ENCODE measurements around a stretch of chr14.

DNA sequence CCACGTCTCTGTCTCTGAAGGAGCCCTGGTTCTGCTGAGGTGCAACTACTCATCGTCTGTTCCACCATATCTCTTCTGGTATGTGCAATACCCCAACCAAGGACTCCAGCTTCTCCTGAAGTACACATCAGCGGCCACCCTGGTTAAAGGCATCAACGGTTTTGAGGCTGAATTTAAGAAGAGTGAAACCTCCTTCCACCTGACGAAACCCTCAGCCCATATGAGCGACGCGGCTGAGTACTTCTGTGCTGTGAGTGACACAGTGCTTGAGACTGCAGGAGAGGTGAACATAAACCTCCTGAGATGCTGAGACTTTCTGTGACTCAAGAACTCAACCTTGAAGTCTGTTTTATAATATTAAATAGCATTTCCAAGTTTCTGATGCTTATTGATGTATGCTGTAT lies 221.2 kb upstream of the OR4E1 start:
- PRO-cap = no peak

- PRO-cap = no peak
Observed at GRCh38 chr14:22118453-22118856, 444.8 kb upstream of the OR4E1 start.

DNA sequence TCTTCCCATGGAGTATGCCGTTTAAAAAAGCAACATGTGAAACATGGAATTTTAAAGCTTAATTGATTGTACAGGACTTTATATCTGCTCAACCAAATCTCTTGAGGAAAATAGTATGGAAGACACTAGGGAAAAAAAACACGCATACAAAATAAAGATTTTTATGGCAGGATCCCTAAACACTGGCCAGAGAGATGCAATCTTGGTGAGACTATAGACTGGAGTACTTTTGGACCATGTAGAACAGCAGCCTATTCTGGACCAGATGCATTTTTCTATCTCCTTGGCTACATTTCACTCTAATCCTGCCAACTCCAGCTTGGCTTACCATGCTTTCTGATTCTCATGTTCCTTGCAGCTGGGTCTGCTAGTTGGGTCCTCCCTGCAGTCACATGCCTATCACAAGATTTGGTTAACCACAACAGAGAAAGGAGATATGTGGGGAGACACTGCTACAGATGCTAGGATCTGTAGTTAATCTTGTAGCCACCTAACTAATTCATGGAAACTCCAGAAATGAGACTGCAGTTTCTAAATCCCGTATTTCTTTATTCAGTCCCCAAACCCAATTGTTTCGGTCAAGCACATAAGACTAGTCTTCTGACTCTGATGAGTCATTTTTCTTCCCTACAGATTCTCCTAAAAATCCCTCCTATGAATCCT lies 410.8 kb downstream of the DAD1 start:
- PRO-cap = no peak

GRCh38 chr14:22226490-22226839 lies 362.6 kb downstream of the DAD1 start:
- PRO-cap = no peak

DNA sequence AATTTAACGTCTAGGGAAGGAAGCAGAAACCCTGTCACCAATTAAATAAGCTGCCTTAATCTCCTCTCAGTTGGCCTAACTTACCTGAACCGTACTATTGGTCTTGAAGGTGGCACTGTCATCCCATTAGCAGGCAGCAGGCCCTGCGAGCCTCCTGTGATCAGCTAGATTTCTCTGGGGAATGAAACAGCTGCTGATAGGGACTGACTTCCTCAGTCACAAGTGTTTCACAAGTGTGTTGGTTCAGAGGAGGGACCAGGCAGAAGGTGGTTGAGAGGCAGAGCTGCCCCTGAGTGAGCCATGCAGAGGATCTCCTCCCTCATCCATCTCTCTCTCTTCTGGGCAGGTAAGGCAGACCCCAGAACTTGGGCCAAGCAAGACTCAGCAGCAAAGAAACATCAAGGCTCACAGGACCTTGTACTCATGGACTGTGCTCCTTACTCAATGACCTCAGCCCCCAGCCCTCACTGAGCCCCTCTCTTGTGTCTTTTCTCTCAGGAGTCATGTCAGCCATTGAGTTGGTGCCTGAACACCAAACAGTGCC lies 166.7 kb downstream of the DAD1 start:
- PRO-cap = no peak

DNA sequence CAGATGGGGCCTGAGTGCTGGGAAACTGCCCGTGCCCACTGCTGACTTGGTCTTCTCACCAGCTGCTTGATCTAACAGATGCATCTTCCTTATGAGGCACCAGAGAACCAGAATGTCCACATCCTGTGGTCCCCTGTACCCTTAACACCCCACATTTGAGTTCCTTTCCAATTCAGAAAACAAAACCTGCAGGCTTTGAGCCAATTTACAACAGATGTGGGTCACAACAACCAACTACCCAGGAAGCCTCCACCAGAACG lies 153.9 kb downstream of the DAD1 start:
- PRO-cap = no peak

- PRO-cap = no peak
Observed at GRCh38 chr14:22481556-22482530, 107.2 kb downstream of the DAD1 start.

DNA sequence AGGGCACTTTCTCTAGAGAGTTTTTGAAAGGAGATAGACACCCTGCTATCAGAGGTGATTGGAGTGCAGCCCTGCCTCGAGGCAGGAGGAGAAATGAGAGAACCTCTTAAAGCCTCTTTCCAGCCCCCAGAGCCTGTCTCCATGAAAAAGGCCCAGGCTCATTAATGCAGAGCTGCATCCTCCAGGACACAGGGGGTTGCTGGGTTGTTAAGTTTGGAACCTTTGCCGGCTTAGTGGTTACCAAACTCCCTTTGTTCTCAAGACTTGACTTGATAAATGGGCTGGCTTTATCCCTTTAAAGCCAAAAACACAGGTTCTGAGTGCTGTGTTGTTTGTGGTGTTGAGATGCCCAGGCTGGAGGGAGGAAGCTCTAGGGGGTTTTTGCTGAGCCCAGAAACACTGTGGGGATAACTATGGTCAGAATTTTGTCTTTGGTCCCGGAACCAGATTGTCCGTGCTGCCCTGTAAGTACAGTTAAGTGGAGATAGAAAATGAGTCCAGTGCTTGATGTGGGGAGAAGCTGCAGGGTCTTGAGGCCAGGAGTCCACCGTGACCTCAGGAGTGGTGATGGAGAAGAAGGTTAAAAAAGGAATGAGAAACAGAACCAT lies 70.9 kb downstream of the DAD1 start:
- PRO-cap = no peak

- PRO-cap = no peak
Observed at GRCh38 chr14:22523988-22525120, 64.7 kb downstream of the DAD1 start.

DNA sequence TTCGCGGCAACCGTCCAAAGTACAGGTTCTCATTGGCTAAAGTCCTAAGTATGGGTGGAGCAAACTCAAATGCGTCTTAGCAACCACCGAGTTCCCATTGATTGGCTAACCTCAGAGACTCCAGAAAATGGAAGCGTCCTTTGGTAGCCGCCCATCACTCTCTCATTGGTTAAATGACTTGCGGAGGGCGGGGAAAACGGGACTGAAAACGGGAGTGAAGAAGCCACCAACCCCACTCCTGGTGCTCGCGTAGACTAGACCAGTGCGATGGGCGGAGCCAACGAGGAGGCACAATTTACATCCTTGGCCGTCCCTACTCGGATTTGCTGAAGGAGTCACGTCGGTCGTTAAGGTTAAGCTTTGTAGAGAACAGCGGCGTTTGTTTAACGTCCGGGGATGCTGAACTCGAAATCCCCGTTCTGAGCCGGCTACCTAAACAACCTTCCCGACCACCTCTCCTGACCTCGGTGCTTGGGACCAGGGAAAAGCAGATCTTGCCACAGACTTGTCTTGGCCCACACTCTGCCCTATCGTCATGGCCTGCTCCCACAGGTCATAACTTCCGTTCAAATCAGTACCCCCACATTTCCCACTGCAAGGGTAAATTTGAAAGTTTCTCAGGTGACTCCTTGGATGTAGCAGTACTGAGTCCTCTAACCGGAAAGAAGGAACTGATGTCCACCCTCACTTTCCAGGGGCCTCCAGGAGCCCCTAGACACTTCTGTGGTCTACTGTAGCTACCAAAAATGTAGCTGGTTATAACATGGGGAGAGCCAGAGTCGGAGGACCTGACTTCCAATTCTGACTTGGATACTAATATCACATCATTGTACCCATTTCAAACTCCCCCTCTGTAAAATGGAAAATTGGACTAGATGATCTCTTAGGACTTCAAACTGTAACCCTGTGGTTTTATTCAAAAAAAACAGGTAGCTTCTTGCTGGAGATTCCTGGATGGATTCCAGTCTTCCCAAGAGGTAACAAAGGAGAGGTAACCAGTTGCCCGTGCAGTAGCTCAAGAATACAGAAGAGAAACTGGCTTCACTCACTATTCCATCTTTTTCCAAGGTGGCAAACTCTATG lies 614 bp upstream of the RBM23 start:
- PRO-cap = bidirectional peak, plus-strand start at position 235 of the sequence, minus-strand start outside the sequence

GRCh38 chr14:22976374-22977567 lies 5.6 kb downstream of the AJUBA start:
- PRO-cap = no peak

GRCh38 chr14:22977568-22978657 lies 4.4 kb downstream of the AJUBA start:
- PRO-cap = no peak

DNA sequence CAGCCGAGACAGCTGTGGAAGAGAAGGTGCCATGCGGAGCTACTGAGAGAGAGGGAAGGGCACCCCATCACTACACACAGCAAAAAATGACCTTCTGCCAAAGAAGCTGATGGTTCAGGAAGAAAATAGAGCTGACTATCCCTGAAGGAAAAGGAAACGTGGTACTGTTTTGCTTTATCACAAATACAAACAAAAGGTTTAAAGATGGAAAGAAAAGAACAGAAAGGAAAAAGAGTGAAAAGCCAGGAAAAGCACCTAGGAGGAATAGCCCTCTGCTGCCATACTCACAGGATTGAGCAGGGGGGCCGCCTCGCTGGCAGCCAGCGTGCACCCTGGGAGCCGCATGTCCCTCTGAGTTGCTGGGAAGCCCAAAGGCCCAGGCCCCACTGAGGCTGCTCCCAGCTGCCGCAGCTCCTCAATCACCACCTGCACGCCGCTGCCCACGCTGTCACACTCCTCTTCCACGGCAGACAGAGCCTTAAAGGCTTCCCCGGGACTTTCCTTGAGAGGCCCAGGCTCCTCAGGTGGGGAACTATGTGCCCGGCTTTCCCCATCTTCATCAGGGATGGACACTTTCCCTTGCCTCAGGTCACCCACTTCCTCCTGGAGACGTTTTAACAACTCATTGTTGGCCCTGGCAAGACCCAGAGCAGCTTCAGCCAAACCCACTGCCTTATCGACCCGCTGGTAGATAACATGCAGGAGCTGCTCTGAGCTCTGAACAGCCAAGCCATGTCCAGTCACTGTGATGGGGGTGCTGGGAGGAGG lies 11.6 kb downstream of the C14orf93 start:
- PRO-cap = no peak

GRCh38 chr14:23006574-23007525 lies 3.1 kb downstream of the C14orf93 start:
- PRO-cap = unidirectional peak, plus-strand start at chr14:23006729; bidirectional peak, plus-strand start at chr14:23007338, minus-strand start at chr14:23007144

DNA sequence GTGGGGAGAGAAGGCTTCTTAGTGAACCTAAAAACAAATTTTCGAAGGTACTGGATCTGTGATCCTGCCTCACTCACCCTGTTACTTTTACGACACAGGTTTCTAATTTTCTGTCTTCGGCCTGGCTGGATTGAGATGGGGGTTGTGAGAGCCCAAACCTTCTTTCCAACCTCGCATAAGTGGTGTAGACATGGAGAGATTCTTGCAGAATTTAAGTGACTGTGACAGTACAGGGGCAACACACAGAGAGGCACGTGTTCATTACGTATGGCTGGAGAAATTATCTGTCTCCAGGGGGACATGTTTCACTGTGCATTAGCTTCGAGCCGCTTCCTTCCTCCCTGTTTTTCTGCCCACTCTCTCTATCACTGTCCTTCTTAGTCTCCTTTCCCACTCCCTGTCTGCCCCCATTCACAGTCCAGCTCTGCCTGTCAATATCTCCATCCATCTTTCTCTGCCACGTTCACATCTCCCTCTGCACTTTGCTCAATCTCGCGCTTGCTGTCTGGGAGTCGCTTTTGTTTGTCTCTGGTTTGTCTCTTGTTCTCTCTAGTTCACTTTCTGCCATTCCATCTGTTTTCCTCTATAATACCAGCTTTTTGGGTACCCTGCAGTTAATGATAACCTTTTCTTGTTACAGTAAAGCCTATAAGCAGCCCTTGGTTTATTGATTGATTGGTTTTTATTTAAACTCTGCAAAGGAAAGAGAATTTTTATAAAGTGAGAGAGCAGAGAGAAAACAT lies 11.5 kb upstream of the C14orf93 start:
- PRO-cap = no peak

- PRO-cap = no peak
Observed at GRCh38 chr14:23114949-23115938, 3.8 kb downstream of the CEBPE start.

GRCh38 chr14:23164195-23164732 lies 19.2 kb downstream of the SLC7A8 start:
- PRO-cap = no peak

DNA sequence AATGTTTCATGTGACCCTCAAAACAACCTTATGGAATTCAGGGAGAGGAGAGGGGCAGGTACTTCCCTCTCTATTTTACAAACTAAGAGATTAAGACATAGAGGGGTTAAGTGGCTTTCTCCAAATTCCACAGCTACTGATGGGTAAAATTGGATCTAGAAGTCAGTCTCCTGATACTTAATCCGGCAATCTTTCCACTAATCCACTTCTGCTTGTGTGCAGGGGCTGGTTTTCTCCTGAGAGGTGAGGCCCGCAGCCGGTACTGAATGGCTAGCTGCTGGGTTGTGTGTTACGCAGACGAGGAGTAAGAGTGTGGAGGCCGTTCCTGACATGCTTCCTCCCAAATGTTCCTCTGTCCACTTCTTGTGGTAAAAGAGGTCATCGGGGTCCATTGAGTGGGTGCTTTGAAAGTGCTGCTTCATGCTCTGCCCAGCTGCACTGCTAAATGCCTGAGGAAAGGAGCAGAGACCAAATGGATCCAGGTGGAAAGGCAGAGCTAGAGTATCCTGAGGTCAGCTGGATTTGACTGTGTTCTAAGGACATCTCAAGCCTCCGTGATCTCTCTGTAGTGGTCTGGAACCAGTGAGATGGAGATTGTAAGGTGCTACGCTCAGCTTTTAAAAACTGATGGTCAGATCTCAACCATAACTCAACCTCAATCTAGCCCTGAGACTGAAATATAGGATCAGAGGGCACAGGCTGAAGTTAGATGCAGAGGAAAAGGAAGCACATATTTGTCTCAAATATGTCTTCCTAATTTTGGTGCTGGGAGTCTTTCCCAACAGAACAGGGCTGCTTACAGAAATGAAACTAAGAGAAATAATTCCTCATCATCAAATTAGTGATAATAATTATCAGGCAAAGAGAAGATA lies 15.9 kb downstream of the SLC7A8 start:
- PRO-cap = no peak

GRCh38 chr14:23245214-23245677 lies 7.5 kb downstream of the RNF212B start:
- PRO-cap = bidirectional peak, plus-strand start at chr14:23245561, minus-strand start at chr14:23245382

DNA sequence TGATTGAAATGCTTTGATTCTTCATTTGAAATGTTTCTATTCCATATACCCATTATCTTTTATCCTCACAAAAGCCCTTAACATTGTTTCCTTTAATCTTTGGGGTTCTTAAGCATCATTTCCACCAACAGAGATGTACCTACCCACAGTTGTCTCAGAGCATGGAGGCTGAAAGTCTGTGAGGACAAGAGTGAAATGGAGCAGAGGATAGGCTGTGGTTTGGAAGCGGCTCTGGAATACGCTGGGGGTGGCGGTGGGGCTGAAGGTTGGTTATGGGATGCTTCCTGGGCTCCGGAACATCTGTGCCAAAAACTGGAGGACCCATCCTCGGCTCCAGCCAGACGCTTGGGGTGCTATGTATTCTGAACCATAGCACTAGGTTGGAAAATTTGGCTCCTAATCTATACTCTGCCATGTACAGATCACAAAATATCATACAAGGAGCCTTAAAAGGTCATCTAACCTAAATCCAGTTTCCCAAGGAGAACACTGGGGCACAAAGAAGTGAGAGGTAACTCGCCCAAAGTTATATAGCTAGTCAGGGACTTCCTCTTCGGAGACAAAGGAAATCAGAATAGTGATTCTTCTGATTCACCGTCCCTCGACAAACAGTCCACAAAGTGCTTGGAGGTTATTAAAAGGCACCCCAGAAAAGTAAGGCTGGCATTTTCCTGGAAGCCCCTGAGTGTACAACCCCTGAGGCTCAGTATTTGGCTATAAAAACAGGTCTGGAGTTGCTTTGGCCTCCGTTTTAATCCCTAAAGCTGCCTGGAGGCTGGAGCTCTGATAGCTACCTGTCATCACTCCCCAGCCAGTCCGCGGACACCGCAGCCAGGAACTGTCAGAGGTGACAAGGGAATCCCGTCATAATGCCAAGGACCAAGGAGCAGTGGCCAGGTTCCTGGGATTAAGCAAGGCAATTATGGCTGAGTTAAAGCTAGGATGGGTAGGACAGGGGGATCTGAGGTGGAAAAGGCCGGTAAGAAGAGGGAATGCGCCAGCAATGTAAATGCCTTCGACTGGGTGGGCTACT lies 2.4 kb downstream of the PPP1R3E start:
- PRO-cap = no peak